ENCODE measurements around a stretch of chr6.

DNA sequence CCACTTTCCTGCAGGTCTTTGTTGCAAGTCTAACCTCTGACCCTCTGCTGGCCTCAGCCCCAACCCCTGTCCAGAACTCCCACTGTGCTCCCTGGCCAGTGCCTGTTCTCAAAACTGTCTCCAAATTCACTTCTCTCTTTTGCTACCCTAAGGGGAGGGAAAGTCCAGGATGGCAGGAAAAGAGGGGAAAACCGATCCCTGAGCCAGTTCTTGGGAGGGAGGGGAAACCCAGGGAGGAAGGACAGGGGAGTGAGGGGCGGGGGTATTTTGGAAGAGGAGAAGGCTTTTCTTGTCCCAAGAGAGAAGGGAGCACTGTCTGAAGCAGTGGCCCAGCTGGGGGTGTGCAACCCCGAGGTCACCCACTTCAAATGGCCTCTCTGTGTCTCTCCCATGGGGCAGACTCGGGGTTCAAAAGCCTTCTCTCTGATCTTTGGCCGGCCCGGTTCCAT, 3.0 kb downstream of the PPP1R18 start:
- PRO-cap: no peak
- RRBS: no CpG with 5 or more reads among the region's 6 CpGs

- PRO-cap: bidirectional peak, plus-strand start at chr6:30752648, minus-strand start at chr6:30752360
- RRBS: no CpG with 5 or more reads among the region's 14 CpGs
Observed at GRCh38 chr6:30752094-30753176, 8.1 kb upstream of the IER3 start.

GRCh38 chr6:30763348-30764050, 19.2 kb upstream of the IER3 start:
- PRO-cap: no peak
- RRBS: no CpG with 5 or more reads among the region's 5 CpGs

DNA sequence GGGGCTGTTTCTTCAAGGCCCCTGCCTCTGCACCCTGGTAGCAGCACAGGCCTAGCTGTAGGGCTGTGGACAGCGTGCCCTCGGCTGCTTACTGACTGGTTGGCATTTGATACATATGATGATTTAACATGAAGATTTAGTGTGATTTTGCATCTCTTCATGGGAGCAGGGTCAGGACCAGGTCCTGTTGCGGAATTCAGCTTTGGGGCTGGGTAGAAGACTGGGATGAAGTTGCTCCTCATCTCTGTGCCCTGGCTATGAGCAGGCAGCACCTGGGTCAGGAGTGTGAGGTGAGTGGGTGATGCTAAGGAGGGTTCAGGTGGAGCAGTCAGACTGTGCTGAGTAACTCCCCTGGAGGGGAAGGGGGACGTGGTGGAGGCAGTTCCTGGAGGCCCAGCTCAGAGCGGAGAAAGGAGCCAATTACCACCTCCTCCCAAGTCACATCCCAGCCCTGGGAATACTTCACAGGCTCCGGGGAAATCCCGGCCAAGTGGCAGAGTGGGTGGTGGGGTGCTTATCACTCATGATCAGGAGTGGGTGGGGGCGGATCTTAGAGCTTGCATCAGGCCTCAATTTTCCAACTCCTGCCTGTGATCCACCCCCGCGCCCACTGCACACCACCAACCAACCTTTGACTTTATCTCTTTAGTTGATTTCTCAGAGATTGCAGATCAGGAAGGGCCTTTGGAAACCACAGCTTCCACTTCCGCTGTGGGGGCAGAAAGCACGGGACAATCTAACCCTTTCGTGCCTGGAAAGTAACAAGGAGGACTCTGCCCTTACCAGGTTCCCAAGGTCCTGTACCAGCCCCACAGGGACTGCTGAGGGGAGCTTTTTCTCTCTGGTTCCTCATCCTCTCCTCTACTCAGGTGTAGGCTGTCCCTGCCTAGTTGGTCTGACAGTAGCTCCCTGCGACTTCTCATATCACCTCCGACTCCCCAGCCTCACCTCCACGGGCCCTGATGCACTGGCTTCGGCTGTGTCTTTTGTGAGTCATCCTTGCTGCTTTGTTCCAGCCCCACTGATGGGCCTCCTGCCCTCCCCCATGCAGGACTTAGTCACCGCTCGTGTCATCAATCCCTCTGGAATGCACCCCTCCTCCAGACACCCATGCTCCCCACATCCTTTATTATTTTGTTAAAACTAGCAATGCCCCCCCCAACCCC, 24.8 kb upstream of the IER3 start:
- PRO-cap: unidirectional peak, minus-strand start at position 988 of the sequence
- RRBS: no CpG with 5 or more reads among the region's 19 CpGs

DNA sequence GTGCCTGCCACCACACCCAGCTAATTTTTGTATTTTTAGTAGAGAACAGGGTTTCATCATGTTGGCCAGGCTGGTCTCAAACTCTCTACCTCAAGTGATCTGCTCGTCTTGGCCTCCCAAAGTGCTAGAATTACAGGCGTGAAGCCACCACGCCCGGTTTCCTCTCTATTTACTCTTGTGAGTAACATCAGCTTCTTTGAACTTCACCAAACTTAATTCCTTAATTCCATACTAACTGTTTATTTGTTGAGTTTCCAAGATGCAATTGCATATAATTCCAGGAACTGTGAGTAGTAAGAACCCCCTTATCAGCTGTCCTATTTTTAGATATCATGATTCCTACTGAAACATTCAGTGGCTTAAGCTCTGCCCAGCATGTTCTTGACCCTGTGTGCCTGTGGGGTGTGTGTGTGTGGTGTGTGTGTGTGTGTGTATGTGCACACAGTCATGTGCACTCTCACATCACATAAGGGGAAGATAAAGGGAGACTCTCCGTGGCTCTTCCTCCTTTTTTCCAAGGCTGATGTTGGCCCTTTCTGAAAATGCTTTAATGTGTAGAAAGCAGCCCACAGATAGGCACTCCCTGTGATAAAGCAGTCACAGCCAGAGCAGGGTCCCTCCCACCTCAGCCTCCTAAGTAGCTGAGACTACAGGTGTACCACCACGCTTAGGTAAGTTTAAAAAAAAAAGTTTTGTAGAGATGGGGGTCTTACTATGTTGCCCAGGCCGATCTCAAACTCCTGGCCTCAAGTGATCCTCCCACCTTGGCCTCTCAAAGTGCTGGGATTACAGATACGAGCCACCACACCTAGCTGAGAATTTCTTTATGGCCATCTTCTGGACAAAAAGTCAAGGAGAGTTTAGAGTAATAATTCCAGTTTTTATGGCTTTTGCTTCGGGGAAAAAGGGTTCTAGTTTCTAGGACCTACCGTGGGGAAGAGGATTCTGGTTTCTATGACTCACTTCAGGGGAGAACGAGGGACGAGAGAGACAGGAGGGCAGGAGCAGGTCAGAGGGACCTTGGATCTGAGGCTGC, 69.0 kb upstream of the IER3 start:
- PRO-cap: bidirectional peak, plus-strand start at position 508 of the sequence, minus-strand start at position 267 of the sequence
- RRBS: no CpG with 5 or more reads among the region's 12 CpGs

DNA sequence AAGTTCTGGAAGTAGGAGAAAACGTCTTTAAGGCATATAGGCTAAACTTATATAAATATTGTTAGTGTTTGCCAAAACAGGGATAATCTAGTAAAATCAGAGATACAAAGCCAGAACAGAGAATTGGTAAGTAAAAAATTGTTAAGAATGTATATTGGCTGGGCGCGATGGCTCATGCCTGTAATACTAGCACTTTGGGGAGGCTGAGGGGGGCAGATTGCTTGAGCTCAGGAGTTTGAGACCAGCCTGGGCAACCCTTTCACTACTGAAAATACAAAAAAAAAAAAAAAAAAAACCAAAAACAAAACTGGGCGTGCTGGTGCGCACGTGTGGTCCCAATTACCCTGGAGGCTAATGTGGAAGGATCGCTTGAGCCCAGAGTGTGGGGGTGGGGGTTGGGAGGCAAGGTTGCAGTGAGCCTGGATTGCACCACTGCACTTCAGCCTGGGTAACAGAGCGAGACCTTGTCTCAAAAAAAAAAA, 37.1 kb upstream of the DDR1 start:
- PRO-cap: no peak
- RRBS: no CpG with 5 or more reads among the region's 8 CpGs

GRCh38 chr6:30914909-30916086, 1.3 kb downstream of the VARS2 start:
- PRO-cap: bidirectional peak, plus-strand start at chr6:30915726, minus-strand start at chr6:30915635
- RRBS: 13% methylated on average over 8 of the region's 21 CpGs

- PRO-cap: unidirectional peak, minus-strand start at chr6:30935166
- RRBS: no CpG with 5 or more reads among the region's 6 CpGs
Observed at GRCh38 chr6:30934892-30935538, 3.0 kb upstream of the SFTA2 start.

- PRO-cap: no peak
- RRBS: no CpG with 5 or more reads among the region's 13 CpGs
Observed at GRCh38 chr6:30948917-30950453, 8.7 kb downstream of the MUCL3 start.

DNA sequence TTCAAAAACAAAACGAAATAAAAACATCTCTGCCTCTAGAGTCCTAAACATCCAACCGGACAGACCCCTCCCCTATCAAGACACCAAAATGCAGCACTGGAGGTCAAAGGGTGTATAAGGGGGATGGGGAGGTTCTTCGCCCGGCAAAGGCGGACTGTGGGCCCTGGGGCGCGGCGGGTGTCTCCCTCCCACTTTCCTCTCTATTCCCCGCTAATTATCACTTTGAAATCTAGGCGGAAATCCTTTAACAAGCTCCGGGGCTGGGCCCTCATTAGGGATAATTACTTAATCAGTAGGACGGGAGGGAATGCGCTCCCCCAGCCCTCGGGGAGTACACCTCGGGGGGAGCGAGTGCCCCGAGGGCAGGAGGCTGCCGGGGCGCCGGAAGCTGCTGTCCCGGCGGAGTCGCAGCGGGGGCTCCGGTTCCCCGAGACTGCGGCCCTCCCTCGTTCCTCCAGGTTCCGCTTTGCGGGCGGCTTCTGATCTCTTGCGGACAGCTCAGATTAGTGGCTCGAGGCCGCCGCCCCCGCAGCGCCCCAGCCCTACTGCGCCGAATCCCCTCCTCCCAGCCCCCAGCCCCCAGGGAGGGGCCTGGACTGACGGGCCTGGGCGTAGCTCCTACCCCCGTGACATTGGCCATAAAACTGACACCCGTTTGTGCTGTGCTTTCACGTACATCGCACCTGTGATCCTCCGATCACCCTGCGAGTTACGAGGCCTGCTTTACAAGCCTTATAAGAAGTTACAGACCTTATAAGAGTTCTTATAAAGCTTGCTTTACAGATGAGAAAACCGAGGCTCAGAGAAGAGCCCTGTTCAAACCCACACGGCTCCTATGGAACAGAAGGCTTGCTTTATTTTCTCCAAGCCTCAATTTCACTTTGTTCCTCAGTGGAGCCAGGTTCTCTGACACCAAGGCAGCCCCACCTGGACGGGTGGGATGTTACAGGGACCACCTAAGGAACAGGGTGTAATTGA, 14.8 kb downstream of the MUCL3 start:
- PRO-cap: no peak
- RRBS: 4% methylated on average over 12 of the region's 51 CpGs

GRCh38 chr6:31001059-31001435, 9.2 kb upstream of the MUC22 start:
- PRO-cap: no peak
- RRBS: no CpG with 5 or more reads among the region's 7 CpGs

- PRO-cap: no peak
- RRBS: no CpG with 5 or more reads among the region's 4 CpGs
Observed at GRCh38 chr6:31083583-31083855, 28.9 kb downstream of the C6orf15 start.

GRCh38 chr6:31125142-31125678, 5.0 kb upstream of the CDSN start:
- PRO-cap: unidirectional peak, minus-strand start at chr6:31125267
- RRBS: no CpG with 5 or more reads among the region's 9 CpGs

DNA sequence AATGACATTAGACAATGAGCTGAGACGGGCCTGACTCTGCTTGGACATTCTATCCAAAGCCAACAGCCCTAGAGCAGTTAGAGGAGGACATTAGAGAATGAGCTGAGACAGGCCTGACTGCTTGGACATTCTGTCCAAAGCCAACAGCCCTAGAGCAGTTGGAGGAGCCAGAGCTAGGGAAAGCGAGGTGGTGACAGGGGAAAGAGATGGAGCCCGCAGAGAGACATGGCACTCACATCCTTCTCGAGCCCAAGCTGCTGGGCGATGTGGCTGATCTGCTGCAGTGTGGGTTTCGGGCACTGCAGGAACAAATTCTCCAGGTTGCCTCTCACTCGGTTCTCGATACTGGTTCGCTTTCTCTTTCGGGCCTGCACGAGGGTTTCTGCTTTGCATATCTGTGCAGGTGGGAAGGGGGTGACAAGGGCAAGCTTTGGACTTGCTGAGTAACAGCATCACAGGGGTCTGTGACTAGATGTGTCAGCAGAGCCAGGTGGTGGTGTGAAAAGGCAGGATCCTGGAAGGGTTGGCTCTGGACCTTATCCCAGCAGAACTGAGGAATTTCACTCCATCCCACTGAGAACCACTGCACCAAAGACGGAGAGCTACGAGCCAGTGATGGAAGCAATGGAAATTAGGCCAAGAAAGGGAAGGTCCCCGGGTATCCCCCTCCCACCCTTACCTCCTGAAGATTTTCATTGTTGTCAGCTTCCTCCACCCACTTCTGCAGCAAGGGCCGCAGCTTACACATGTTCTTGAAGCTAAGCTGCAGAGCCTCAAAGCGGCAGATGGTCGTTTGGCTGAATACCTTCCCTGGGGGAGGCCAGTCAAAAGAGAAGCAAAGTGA, 5.4 kb downstream of the POU5F1 start:
- PRO-cap: no peak
- RRBS: no CpG with 5 or more reads among the region's 17 CpGs

GRCh38 chr6:31202615-31203281, 32.3 kb upstream of the POU5F1 start:
- PRO-cap: no peak
- RRBS: no CpG with 5 or more reads among the region's 6 CpGs

DNA sequence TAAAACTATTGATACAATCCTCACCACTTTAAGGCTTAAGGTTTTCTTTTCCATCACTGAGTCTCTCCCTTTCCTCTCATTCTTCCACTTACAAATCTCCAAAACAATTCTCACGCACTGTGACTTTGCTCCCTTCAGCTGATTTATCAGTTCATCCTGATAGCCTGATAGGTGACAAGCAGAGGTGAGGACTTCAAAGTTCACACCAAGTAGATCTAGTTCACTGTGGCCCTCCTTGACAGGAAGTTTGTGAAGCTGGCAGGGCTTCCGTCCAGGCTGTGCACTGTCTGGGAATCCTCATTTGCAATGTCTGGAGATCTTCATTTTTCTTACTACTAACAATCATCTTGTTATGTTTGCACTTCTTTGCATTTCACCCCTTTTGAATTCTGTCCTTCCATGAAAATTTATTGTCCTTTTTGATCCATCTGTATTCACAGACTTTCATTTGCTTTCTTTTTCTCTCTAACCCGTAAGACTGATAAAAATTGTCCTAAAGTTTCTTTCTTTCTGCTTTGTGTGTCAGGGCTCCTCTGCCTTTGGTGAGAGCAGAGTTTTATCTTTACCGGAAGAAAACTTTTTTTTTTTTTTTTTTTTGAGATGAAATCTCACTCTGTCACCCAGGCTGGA, 35.3 kb upstream of the POU5F1 start:
- PRO-cap: no peak
- RRBS: no CpG with 5 or more reads among the region's 4 CpGs

GRCh38 chr6:31266932-31267565, 4.8 kb downstream of the HLA-C start:
- PRO-cap: no peak
- RRBS: no CpG with 5 or more reads among the region's 7 CpGs

DNA sequence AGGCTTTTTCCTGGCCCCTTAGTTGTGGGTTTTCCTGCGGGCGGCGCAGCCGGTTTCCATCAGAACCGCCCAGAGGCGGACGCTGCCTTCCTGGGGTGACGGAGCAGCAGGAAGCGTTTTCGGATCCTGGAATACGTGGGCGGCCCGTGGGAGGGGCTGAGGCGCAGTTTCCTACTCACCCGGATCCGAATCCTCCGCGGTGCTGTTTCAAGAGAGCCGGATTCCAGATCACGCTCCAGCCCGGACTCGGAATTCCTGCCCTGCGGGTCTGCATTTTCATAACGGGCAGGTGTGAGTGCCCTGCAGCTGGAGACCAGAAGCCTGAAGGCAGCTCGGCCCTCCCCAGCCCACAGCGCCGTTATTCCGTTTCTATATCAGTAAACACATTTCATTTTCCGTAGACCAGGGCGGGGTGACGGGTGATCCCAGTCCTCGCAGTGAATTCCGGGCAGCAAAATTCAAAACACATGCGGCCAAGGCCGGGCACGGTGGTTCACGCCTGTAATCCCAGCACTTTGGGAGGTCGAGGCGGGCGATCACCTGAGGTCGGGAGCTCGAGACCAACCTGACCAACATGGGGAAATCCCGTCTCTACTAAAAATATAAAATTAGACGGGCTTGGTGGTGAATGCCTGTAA, 3.4 kb upstream of the MICA start:
- PRO-cap: bidirectional peak, plus-strand start at position 188 of the sequence, minus-strand start at position 84 of the sequence
- RRBS: 0% methylated on average over 4 of the region's 44 CpGs

GRCh38 chr6:31402021-31402346, 1.4 kb upstream of the MICA start:
- PRO-cap: no peak
- RRBS: no CpG with 5 or more reads among the region's 2 CpGs

GRCh38 chr6:31462645-31463383, 35.1 kb upstream of the MICB start:
- PRO-cap: bidirectional peak, plus-strand start at chr6:31463185, minus-strand start at chr6:31463004
- RRBS: 8% methylated on average over 7 of the region's 28 CpGs